Epithelial cell of alveolus of lung (primary cell): Measurements from ENCODE around the gene ZNF277.

DNA sequence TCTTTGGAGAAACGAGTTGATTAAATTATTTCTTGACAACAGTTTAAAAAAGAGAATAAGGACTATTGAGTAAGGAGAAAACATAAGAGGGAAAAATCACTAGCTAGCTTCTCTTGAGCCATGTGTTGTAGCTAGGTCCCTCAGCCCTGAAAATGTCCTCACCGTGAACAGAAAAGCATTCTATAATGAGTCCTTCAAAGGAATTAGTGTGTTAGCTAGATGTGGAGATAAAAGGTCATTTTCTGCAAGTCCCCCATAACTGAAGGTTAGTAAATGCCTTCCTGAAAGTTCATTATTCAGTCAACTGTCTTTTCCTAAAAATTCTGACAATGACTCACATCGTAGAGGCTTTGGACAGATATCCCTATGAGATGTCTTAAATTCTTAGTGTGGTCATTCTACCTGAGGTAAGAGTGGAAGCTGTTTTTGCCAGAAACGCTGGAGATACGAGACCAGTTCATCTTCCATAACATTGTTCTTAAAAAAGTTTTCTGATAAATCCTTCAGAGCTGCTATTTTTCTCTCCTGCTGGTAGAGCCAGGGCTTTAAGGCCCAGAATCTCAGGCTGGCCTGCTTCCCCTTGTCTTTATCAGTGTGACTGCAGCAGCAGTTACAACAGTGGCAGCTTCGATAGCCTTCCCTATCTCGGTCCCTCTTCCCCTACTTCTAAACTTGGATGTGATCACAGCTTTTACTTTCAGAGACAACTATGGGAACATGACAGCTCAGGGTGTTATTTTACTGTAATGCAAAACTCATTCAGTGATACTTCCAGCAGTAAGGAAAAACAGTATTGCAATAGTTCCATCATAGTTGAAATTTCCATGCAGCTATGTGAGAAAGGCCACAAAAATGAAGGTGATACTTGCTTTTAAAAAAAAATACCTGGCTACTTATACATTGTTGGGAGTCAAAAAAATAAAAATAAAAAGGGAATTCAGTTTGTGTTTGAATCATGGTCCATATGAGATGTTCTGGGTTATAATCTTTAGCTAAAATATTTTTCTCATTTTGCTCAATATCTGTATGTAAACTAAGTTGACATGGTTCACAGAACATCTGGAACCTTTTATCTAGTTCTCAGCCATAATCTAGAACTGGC lies 37.2 kb upstream of the PRKAR2B start:
- RAMPAGE, long total RNA: no peak
- RRBS: no CpG with 5 or more reads among the region's 7 CpGs

DNA sequence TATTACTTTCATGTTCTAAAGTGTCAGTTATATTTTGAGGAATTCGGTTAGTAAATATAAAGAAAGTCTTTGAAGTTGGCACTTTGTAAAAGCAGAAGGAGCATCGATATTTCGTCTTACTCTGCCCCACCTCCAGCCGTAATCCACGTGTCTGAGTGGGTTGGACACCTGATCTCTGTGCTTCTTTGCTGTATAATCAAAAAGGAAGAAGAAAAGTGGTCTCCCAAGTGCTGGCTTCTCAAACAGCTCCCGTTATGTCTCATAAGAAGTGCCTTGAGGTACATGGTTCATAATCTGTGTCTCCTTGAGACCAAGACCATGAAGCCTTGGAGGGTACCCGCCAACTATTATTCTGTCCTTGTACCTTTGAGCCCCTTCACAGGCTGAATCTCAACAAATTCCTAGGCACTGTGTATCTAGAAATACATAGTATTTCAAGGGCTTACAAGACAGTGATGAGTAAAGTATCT lies 19.8 kb downstream of the PRKAR2B start:
- RAMPAGE, long total RNA: no peak
- RRBS: no CpG with 5 or more reads among the region's 7 CpGs

DNA sequence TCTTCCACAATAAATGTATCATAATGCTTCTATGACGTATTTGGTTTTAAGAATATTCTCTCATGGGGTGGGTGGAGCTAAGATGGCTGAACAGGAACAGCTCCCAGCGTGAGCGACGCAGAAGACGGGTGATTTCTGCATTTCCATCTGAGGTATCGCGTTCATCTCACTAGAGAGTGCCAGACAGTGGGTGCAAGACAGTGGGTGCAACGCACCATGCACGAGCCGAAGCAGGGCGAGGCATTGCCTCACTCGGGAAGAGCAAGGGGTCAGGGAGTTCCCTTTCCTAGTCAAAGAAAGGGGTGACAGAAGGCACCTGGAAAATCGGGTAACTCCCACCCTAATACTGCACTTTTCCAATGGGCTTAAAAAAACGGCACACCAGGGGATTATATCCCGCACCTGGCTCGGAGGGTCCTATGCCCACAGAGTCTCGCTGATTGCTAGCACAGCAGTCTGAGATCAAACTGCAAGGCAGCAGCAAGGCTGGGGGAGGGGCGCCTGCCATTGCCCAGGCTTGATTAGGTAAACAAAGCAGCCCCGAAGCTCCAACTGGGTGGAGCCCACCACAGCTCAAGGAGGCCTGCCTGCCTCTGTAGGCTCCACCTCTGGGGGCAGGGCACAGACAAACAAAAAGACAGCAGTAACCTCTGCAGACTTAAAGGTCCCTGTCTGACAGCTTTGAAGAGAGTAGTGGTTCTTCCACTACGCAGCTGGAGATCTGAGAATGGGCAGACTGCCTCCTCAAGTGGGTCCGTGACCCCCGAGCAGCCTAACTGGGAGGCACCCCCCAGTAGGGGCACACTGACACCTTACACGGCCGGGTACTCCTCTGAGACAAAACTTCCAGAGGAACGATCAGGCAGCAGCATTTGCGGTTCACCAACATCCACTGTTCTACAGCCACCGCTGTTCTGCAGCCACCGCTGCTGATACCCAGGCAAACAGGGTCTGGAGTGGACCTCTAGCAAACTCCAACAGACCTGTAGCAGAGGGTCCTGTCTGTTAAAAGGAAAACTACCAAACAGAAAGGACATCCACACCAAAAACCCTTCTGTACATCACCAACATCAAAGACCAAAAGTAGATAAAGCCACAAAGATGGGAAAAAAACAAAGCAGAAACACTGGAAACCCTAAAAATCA lies 38.4 kb downstream of the GPR22 start:
- RAMPAGE, long total RNA: no peak
- RRBS: no CpG with 5 or more reads among the region's 28 CpGs

GRCh38 chr7:107595117-107595731 lies 15.2 kb downstream of the BCAP29 start:
- RAMPAGE, long total RNA: no peak
- RRBS: no CpG with 5 or more reads among the region's 4 CpGs

DNA sequence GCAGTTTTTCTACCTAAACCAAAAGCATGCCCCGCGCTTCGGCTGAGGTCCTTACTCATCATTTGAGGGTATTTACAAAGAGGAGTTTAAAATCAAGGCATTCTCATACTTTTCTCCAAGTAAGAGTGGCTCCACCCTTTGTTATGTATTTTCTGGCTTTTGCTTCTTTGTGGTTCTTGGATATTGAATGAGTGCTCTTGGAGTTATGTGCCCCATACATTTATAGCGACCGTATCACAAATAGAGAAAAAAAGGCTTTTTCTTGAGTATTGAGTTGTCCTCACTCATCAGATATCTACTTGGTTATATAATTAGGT lies 735 bp downstream of the CBLL1 start:
- RAMPAGE, long total RNA: no peak
- RRBS: no CpG with 5 or more reads among the region's 5 CpGs

DNA sequence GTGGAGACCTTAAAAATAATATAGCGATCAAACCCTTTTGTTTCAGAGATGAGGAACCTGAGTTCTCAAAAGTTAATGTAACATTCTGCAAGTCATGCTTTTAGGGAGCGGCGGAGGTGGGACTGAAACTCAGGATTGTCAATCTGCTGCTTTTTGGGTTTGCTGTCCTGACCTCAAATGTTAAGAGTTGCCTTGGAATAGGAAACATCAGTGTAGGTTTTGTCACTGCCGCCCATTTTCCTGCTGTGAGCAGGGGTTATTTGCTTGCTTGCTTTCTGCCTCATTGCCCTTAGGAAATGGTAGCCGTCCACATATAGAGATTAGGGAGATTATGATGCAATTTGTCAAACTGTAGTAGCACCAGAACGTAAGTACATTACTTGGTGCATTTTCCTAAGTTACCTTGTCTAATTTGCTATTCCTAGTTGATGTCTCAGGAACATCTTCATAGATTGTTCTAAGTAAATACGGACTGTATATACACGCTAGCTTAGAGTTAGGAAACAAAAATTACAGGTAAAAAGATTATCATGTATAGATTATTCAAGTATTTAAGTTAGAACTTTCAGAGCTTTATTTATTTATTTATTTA lies 1.1 kb downstream of the DLD start:
- RAMPAGE, long total RNA: no peak
- RRBS: no CpG with 5 or more reads among the region's 8 CpGs

- RAMPAGE, long total RNA: no peak
- RRBS: no CpG with 5 or more reads among the region's 2 CpGs
Measured at GRCh38 chr7:107932694-107933288, 41.8 kb downstream of the DLD start.

GRCh38 chr7:107961235-107962003 lies 41.5 kb downstream of the LAMB1 start:
- RAMPAGE, long total RNA: no peak
- RRBS: no CpG with 5 or more reads among the region's 16 CpGs

GRCh38 chr7:108292929-108293900 lies 163.0 kb downstream of the NRCAM start:
- RAMPAGE, long total RNA: no peak
- RRBS: no CpG with 5 or more reads among the region's 11 CpGs

DNA sequence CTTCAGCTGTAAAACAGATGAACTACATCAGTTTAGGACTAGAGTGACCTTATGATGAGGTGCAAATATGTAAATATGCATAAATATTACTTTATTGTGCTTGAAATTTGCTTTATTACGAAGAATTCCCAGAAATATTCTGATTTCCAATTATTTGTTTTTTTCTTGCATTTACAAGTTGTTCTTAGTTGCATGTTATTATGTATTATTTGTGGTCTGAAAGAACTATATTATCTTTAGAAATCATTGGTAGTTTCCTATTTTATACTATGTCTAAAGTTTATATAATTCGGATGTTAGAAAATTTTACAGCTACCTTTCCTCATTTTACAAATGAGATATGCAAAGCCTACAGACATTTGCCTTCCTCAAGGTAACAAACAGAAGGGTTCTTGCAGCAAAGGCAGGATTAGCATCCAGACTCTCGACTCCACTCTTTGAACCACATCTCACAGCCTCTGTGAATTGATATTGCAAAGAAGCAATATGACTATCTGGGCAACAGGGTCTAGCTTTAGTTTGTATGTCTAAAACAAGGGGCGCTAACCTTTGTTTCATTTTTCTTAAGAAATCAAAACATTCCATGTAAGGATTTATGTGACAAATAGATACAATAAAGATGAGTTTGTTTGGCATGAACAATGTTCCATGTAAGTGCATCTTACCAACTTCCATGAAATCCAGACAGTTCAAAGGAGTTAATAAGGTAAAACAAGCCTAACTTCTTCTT lies 14.4 kb upstream of the NRCAM start:
- RAMPAGE, long total RNA: no peak
- RRBS: no CpG with 5 or more reads among the region's 4 CpGs

- RAMPAGE, long total RNA: no peak
- RRBS: no CpG with 5 or more reads among the region's 7 CpGs
Measured at GRCh38 chr7:108481187-108481800, 25.1 kb upstream of the NRCAM start.

DNA sequence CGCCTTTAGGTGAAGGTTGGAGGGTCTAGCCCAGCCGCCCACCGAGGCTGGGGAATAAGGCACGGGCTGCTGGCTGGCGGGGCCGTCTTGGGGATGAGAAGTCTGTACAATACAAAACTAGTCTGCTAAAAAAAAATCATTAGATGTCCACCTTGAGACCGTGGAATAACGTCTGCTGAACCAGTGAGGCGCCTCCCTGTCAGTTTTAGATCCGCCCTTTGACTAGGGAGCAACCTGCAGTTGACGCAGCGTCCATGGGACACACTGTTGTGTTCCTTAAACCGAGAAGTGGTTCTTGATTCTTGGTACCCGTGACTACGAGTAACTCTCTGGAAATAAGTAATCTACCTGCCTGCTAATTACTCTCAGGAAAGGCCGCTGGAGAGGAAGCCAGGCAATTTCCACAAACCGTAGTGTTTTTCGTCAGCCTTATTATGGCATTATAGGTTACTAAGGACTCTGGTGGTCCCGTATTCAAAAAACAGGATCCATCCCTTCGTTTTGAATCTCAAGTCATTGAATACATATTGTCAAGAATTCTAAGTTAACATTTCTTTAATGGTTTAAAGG lies 789 bp downstream of the DNAJB9 start:
- RAMPAGE, long total RNA: no peak
- RRBS: no CpG with 5 or more reads among the region's 20 CpGs

DNA sequence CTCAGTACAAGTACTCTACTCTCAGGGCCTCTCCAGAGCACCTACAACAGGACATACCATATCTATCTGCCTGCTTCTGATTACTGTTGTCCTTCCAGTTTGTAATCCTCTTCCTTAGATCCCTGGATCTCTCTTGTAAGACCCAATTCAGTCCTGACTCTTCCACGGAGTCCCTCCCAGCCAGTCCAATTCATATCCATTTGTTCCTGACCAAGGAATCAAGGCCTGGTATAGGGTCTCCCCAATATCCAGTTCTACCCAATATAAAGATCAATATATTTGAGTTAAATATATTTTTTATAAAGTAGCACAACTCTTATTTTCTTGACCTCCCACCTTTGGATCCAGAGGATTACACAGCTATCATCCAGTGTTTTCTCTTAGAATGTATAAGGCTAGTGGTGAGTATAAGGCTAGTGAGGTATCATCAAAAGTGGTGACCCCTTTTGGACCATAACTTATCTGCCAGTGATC lies 416.1 kb upstream of the LRRN3 start:
- RAMPAGE, long total RNA: no peak
- RRBS: no CpG with 5 or more reads among the region's 1 CpG

DNA sequence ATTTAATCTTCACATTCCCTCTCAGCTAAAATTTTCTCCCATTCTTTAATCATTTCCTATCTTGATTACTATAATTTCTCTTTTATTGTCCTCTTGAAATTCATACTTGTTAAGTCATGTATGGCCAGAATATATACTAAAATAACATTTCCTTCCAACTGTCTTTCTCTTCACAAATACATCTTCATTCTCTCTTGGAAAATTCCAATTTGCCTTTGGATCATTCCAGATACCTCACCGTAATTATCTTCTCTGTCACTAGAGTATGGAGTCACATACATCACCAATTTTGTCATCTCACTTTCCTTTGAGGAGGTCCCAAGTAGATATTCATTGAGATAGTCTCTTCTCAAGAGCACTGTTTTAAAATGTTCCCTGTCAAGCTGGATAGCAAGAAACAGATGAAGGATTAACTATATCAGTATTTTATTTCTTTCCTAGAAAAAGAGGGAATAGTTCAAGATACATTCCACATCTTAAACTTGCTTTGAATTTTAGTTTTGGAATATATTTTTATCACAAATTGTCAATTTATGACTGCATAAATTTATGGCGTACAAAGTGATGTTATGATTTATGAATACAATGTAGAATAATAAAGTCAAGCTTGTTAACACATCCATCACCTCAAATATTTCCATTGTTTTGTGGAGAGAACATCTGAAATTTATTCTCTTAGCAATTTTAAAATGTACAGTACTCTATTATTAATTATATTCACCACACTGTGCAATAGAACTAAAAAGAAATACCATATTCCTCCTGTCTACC lies 125.1 kb downstream of the LRRN3 start:
- RAMPAGE, long total RNA: no peak
- RRBS: no CpG with 5 or more reads among the region's 2 CpGs

- RAMPAGE, long total RNA: no peak
- RRBS: no CpG with 5 or more reads among the region's 4 CpGs
Measured at GRCh38 chr7:111343091-111343652, 219.1 kb downstream of the IMMP2L start.

DNA sequence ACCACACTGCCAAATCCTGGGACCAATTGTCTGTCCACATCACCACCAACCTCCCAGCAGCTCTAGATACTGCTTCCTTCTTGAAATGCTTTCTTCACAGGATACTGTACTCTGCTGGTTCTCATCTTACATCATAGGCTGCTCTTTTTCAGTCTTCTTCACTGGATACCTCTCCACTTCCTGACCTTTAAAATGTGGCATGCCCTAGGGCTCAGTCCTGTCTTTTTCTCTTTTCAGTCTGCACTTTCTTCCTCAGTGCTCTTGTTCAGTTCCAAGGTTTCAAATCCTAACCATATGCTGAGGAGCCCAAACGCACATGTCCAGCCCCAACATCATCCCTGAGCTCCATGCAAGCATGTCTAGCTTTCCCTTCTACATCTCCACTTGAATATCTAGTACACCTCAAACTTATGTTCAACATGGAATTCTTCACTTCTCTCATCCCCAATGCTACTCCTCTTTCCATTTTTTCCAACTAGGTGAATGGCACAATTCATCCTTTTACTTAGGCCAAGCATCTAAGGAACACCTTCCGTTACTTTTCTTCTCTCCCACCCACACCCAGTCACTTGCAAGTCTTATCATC lies 255.8 kb upstream of the IMMP2L start:
- RAMPAGE, long total RNA: no peak
- RRBS: no CpG with 5 or more reads among the region's 2 CpGs

DNA sequence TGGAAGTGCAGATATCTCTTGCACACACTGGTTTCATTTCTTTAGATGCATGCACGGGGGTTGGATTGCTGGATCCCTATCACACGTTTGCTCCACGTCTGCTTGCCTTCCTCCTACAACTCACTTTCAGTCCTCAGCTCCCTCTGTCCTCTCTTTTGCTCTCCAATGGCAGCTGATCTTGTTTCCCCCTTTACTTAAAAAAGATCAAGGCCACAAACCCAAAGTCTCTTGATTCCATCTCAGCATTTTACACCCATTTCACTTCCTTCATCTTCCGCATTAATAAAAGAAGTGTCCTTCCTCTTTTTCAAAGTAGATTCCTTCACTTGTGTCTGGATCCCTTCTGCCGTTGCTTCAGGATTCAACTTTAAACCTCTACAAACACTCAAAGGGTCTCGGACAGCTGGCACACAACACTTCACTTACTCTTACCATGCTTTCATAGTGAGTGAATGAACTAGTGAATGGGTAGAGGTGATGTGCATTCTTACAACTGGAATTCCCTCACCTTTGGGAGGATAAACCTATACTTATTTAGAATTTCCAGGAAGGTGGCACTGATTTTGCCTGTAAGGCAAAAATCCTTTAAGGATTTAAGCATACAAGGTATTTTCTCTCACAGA lies 245.1 kb downstream of the DOCK4 start:
- RAMPAGE, long total RNA: no peak
- RRBS: no CpG with 5 or more reads among the region's 6 CpGs

DNA sequence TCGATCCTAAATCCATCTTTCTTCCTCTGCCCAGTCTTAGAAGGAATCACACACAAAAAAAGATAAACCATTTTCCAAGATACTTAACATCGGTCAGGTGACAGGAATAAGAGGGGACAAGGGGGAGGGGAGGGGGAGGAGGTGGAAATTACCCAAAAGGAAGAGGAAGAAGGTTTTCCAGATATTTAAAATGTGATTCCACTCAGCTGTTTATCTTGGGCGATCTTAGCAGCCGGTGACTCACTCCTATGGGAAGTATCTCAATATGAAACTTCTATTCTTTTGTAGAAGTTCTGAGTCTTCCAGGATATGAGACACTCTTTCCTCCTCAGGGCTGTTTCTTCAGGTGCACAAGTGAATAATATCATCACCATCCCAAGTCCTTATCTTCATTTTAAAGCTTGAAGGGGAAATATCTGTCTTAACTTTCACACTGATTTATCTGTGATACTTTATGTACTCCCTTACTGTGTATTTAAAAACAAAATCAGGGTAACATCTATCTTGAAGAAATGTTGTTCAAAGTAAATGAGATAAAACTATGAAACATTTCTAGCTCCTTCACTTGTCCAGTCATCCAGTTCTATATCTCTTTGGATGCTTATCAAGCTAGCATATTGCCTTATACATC lies 13.9 kb downstream of the DOCK4 start:
- RAMPAGE, long total RNA: no peak
- RRBS: no CpG with 5 or more reads among the region's 4 CpGs

DNA sequence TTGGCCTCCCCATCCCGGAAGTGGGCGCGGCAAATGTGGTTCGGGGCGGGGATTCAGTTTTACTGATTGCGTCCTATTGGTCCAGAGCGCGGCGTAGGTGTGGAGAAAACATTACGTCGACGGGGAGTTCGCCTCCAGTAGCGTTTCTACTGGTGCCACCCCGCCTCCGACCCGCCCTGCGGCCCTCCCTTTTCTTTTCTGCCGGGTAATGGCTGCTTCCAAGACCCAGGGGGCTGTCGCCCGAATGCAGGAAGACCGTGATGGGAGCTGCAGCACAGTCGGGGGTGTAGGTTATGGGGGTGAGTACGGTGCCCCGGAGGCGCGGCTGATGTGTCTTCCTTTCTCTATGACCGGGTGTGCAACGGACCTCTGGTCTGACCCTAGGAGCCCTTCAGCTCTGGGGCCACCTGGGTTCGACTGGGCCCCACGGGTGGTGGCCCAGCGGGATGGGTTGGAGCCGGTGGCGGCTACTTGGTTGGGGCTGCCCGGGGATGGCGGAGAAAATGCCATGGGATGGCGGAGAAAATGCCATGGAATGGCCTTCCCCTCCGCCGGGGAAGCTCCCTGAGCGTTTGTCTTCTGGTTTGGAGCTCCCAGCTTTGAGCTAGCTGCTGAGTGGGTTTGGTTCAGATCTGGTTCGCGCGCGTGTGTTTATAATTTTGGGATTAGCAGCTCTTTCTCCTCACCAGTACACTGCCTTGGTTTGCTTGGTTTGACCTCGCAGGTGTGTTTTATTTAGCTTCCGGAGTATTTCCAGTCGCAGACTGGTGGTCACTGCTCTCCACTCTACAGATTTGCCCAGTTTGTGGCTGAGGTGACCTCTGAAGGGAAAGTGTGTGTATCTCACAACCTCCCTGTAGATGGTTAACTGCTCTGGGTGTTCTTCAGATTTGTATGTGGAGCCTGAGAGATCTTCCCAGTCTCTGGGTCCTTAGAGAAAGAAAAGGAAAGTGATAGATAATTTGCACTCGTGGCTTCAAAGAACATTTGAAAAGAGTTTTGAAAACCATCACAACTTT lies at the start of gene ZNF277:
Gene ZNF277, plus strand, starts transcription at position 187 of the 1,019 bp plus-strand sequence.
- RAMPAGE, long total RNA: start-site peak on the plus strand centred at position 195 of the sequence, 20 bp wide, 162 and 312 reads in 2 replicates
- RRBS: 2% methylated on average over 7 of the region's 48 CpGs

GRCh38 chr7:112451740-112452545 lies 1.7 kb downstream of the IFRD1 start:
- RAMPAGE, long total RNA: no peak
- RRBS: no CpG with 5 or more reads among the region's 9 CpGs